AG04449 (cell line): ENCODE measurements around the gene ASTN1.

DNA sequence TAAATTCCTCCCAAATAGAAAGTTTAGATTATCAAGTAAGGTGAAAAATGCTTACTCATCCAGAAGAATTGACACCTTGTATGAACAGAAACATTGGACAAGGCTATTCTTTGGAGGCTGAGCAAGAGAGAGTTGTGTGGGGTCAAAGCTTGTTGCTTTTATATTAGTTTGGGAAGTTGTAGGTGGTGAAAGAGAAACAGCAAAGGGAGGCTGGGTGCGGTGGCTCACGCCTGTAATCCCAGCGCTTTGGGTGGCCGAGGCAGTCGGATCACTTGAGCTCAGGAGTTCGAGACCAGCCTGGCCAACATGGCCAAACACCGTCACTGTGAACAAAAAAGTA, 8.7 kb upstream of the SERPINC1 start:
- RRBS = no CpG with 5 or more reads among the region's 7 CpGs

DNA sequence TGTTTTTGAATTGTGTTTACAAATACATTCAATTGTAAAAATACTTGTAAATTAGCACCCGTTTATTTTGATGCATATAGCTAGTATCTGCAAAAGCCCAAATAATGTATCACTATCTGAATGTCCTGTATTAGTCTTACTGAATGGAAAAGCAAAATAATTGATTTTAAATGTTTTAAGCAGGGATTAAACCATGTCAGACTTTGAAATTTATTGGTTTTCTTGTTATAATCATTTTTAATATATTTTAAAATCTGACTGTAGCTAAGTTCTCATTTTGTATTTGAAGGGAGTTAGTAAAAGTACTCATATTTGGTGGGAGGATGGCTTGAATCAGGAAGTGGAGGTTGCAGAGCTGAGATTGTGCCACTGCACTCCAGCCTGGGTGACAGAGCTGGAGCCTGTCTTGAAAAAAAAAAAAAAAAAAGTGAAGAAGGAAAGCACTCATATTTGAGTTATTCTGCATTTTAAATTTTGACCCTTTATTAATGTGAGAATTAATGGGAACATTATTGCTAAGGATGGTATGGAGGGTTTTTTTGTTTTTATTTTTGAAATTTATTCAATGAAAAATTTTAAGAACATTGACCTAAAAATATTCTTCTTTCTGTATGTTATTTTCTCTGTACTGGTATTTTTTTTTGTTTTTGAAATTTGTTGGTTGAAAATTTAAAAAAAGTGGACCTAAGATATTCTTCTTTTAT, 106.0 kb downstream of the RABGAP1L start:
- RRBS = no CpG with 5 or more reads among the region's 1 CpG

DNA sequence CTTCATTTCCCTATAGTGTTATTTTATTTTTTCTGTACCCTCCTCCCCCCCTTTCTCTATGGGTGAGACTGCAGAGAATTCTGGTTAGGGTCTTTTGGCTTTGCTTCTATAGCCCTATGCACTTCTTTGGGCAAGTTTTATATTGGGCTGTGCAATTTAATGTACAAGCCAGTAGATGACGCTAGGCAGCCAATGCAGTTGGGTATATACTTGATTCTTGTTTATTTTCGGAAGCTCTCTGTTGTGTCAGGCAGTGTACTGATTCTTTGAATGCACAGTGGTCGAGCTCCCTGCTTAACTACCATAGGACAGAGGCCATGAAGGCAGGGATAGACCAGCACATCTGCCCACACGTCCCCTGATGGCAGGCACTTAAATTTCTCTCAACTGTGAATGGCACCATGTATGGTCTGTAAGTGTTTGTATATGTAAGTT, 34.1 kb upstream of the GPR52 start:
- RRBS = no CpG with 5 or more reads among the region's 4 CpGs

DNA sequence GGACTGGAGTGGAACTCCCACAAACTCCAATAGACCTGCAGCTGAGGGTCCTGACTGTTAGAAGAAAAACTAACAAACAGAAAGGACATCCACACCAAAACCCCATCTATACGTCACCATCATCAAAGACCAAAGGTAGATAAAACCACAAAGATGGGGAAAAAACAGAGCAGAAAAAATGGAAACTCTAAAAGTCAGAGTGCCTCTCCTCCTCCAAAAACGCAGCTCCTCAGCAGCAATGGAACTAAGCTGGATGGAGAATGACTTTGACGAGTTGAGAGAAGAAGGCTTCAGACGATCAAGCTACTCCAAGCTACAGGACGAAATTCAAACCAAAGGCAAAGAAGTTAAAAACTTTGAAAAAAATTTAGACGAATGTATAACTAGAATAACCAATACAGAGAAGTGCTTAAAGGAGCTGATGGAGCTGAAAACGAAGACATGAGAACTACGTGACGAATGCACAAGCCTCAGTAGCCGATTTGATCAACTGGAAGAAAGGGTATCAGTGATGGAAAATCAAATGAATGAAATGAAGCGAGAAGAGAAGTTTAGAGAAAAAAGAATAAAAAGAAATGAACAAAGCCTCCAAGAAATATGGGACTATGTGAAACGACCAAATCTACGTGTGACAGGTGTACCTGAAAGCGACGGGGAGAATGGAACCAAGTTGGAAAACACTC, 170.9 kb downstream of the GPR52 start:
- RRBS = no CpG with 5 or more reads among the region's 15 CpGs

GRCh38 chr1:174680593-174681067, 232.9 kb downstream of the GPR52 start:
- RRBS = no CpG with 5 or more reads among the region's 4 CpGs

DNA sequence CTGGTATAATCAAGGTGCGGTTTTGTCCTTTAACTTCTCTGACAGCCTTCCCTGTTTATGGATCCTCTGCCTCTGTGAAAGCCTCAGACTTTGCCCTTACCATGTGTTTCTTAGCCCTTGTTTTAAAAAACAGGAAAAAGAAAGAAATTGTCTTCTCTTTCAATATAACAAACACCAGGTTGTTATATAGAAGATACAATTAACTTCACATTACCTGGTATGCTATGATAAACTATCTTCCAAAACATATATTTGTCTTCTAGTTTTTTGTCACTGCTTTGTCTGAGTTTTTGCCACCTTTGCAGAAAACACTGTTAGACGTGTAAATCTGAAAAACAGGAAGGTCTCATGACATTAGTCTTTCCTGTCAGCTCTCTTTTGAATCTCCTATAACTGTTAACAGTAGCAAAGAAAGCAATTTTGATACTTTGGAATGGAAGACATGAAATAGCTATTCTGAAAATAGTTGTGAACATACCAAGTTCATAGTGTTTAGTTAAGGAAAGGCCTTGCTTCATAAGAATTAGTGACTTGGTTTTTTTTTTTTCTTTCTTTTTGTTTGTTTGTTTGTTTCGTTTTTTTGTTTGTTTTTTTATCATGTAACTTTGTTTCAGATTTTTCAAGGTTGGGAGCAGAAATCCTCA, 31.7 kb upstream of the CACYBP start:
- RRBS = no CpG with 5 or more reads among the region's 3 CpGs

DNA sequence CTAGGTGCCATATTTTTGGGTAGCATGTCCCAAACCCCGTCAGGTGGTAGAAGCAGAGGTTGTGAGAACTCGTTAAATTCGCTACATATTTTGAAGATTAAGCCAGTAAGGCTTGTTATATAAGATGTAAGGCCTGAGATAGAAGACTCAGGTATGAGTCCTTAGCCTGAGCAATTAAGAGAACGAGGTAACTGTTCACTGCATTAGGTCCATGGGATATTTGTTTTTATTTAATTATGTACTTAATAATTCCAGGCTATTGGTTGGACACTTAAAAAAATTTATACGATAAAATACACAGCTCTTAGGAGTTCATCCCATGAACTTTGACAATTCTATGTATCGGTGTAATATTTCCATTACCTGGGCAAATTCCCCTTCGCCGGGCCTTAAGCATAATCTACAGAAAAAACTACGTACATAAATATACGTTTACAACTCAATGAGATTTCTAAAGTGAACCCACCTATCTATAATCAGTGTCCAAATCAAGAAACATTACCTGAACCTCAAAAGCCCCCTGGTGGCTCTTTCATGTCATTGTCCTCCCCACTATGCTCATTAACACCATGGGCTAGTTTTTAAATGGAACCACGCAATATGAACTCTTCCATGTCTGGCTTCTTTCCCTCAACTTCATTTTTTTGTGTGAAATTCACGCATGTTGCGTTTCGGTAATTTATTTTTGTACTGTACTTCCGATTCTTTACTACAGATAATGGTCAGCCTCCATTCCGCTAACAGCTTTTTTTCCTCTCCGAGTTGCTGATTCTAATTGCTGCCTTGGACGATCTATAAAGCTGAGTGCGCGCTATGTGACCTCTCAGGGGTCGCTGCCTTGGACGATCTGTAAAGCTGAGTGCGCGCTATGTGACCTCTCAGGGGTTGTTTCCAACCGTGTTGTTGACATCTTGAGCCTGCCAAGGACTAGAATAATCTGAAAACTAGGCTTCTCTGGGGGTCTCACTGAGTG, 1.3 kb upstream of the CACYBP start:
- RRBS = no CpG with 5 or more reads among the region's 25 CpGs

DNA sequence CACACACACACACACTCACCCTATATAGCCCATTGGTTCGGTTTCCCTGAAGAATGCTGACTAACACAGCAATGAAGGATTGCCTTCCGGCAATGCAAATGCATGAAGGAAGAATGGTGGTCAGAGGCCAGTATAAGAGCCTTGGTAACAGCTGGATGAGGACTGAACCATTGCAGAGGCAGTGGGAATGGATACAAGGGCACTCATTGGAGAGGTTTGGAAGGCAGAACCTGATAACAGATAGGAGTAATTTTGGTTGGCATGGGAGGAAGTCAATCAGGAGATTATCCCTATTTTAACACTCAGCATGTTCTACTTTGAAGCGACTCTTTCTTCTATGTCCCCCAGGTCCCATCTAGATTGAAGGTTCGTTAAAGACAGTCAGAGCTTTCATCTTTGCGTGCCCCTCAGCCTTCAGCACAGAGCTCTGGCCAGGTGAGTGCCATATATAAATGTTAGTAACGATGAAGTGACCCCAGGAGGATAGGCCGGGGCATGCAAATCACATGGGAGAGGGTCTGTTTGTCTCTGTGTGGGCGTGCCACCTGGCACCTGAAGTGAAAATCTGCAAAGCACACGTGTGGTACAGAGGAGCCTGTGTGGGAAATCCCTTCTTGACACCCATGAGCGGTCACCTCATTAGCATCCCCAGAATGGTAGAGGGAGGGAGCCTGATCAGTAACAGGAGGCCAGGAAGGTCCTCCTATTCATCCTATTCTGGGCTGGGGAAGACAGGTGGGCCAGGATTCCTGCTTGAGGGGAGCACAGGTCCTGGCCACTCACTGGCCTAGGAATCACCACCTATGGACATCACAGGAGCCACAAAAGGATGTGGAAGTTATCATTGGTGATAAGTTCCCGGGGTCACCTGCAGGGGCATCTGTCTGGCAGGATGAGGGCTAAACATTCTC, 32.8 kb upstream of the KIAA0040 start:
- RRBS = no CpG with 5 or more reads among the region's 11 CpGs

DNA sequence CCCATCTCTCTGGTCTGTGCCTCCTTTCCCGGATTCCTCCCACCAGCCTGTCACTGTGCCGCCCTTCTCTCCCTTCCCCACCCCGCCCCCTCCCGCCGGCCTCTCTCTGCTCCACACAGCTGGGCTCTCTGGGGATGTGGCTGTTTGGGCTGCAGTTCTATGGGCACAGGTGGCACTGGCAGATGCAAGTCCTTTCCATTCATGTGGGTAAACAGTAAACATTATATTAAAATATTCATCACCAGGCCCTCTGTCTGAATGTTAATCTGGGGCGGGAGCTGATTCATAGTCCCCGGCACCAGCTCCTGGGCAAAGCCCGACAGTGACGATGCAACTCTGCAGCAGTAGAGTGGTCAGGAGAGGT, 249.4 kb downstream of the TNR start:
- RRBS = 12% methylated on average over 5 of the region's 9 CpGs

DNA sequence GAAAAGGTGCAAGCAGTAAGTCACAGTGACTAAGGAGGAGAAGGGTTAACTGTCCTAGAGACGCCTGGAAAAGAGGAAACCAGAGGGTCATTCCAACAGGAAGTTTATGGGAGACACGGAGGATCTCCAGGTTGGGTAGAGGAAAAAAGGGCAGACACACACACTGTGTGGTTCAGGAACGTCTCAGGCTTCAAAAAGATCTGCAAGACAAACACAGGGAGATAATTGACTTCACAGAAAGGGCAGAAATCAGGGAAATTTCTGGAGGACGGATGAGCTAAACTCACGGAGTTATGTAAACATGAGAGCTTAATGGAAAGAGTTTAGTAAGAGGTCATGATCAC, 96.4 kb upstream of the TNR start:
- RRBS = no CpG with 5 or more reads among the region's 5 CpGs

DNA sequence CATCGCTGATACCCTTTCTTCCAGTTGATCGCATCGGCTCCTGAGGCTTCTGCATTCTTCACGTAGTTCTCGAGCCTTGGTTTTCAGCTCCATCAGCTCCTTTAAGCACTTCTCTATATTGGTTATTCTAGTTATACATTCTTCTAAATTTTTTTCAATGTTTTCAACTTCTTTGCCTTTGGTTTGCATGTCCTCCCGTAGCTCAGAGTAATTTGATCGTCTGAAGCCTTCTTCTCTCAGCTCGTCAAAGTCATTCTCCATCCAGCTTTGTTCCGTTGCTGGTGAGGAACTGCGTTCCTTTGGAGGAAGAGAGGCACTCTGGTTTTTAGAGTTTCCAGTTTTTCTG, 200.0 kb downstream of the COP1 start:
- RRBS = no CpG with 5 or more reads among the region's 10 CpGs

DNA sequence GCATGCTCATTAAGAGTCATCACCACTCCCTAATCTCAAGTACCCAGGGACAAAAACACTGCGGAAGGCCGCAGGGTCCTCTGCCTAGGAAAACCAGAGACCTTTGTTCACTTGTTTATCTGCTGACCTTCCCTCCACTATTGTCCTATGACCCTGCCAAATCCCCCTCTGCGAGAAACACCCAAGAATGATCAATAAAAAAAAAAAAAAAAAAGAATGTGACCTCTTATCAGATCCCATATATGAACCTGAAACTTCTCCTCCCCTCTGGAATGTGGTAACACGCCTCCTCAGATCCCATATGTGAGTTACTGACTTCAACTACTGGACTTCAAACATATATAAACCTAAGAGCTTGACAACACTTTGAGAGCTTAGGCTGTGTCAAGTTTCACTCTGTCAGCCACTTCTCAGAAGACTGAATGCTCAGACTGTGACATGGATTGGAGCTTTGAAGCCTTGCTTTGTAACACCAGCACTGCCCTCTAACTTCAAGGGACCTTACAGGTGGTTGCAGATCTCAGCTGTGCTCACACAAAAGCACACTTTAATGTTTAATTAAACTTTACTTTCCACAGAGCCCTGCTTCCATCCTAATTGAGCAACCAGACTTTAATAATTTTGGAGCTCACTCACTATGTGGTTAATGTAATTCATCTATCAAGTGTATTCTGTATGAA, 148.4 kb downstream of the COP1 start:
- RRBS = no CpG with 5 or more reads among the region's 4 CpGs

GRCh38 chr1:176206033-176206937, 801 bp downstream of the COP1 start:
- RRBS = 1% methylated on average over 23 of the region's 54 CpGs

DNA sequence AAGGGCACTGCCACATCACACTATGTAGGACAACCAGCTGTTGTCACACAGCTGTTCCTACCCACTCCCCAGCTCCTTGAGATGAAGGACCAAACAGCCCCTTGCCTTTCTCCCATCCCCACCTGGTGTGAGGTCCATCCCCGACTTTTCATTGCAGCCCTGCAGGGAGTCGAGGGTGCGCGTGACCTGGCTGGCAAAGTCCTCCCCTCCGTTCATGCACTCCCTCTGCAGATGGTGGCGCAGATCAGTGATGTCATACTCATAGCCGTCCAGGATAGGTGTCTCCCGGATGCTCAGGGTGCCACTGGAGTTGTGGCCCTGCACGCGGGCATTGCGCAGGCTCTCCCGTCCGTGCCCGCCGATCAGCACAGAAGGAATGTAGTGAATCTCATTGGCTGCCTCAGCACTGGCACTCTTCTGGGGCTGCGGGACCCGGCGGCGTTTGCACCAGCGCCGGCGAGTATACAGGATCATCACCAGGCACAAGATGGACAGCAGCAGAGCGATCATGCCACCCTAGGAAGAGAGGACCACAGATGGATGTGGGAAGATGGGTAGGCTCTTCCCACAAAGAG, 132.1 kb downstream of the ASTN1 start:
- RRBS = no CpG with 5 or more reads among the region's 23 CpGs

DNA sequence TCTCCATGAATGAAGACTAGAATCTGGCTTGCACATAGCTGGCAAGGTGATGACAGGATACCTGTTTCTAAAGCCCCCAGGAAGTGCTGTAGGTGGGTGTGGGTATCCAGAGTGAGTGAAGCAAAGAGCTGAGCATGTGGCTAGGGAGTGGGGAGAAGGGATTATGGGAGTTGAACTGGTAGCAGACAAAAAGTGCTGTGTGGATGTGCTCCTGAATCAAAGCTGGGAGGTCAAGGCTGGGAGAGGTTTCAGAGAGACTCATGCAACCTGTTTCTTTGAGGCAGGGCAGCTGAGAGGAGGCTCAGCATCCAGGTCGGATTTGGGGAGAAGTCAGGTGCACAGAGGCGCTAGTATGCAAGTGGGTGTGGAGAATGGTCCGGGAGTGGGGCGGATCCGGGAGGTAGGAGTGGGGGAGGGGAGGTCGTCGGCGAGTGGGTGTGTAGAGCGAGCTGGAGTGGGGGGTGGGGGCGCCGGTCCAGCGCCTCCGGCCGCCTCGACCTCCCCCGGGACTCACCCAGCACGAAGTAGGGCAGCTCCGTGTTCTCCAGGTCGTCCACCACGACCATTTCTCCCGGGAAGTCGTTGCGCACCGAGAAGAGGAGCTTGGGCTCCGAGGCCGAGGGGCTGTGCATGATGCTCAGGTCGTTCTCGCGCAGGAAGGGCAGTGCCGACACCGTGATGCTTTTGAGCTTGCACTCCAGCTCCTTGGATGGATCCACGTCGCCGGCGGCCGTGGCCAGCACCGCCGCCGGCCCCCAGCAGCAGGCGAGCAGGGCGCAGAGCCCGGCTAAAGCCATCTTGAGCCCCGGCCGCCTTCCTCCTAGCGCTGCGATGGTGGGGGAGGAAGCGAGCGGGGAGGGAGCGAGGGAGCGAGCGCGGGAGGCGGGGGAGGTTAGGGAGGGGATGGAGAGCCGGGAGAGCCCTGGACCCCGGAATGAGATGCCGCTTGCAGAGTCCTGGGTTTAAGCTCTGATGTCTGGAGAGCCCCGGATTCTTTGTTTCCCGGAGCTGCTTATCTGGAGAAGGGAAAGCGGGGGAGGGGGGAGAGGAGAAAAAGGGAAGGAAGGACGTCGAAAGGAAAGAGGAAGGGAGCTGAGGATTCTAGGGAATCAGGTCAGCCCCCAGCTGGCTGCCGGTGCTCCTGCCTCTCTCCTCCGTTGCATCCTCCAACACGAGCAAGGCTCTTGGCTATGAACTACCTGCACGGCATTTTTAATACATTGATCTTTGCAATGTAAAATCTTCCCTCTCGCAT, at the start of gene ASTN1:
Gene ASTN1, minus strand, starts transcription at position 833 of the 1,255 bp plus-strand sequence.
- RRBS = 5% methylated on average over 19 of the region's 66 CpGs

GRCh38 chr1:177209486-177209798, 38.7 kb downstream of the BRINP2 start:
- RRBS = no CpG with 5 or more reads among the region's 3 CpGs

DNA sequence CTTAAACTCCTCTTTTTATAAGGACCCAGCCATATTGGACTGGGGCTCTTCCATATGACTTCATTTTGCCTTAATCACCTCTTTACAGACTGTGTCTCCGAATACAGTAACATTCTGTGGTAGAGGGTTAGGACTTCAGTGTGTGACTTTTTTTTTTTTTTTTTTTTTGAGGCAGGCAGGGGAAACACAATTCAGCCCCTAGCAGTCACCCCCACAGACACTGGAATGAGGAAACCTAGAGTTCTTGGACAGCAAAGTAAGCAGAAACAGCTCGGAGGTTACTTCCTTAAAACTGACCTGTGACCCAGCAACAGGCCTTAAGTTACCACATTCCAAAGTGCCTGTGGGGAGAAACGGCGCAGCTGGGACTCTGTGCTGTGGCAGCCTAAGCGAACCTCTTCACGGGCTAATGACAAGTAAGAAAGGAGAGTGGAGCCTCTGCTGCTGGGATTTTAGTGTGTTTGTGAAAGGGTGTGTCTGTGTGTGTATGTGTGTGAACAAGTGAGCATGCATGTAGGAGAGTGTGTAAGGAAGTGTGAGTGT, 180.5 kb downstream of the BRINP2 start:
- RRBS = no CpG with 5 or more reads among the region's 6 CpGs

- RRBS = no CpG with 5 or more reads among the region's 3 CpGs
Measured at GRCh38 chr1:177968246-177968584, 1.6 kb downstream of the SEC16B start.

- RRBS = 17% methylated on average over 25 of the region's 57 CpGs
Measured at GRCh38 chr1:178486565-178487384, 10.0 kb downstream of the CLEC20A start.